Transverse colon (tissue), 4 donors: ENCODE measurements around the genes NBPF10 and NBPF12.

DNA sequence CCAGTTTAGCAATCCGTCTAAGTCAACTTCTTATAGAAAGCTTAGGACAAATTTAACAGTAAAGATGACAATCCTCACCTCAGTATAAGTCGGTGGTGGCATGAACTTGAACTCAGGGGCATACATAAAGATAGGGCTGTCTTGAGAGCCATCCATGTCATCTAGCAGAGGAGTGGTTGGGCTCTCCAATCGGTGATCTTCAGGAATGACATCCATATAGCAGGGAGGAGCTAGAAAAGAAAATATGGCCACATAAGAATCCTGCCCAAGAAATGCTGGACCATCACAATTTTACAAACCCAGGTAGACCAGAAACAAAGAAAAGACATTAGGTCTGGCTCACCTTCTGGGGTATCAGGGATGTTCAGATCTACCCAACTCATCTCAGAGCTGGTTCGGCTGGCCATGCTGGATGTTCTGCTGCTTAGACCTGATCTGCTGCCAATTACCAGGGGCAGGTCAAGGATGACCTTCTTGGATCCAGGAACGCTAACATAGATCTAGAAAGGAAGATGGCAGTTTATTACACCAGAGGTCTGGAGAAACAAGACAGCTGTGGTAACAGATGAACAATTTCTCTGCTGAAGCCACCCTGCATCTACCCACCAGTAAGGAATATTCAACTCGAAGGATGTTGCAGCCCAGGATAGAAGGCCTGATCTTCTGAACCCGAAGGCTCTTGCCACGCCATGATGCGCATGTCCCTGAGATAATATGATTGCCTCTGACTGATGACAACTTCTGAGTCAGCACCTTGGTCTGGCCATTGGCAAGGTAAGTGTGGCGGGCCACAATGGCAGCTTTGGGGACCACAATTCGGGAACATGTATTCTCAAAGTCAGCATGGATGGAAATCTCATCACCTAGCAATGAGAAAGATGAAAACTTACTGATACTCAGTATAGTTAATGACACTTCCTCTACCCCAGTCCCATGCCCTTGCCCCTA is 2.2 kb downstream of the TXNIP start:
- PRO-cap: unidirectional peak, minus-strand start at position 27 of the sequence; bidirectional peak, plus-strand start at position 387 of the sequence, minus-strand start at position 163 of the sequence
- RAMPAGE, long total RNA, 4 experiments: start-site peak on the minus strand in 1 of 4 experiments, centred at positions 473 to 670 of the sequence, 142 to 469 reads per replicate

GRCh38 chr1:146016295-146016687 is 5.2 kb downstream of the HJV start:
- PRO-cap: no peak
- RAMPAGE, long total RNA, 4 experiments: no peak in any of the 4 experiments

DNA sequence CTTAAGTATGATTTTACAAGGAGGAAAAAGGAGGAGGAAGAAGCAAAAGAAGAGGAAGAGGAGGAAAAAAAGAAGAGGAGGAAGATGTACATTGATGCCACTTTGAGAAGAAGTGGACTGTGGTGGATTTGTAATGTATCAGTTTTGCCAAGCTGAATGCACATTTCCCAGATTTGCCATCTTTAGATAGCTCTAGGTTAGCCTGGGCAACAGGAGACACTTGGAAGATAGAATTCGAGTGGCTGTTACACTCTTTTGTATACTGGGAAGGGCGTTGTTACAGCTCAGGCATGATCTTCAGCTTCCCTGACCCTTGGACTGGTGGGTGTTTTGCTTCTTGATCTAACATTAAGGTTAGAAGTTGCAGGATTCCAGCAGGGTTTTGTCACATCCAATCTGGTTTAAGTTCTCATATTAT is 28.9 kb upstream of the HJV start:
- PRO-cap: no peak
- RAMPAGE, long total RNA, 4 experiments: no peak in any of the 4 experiments

DNA sequence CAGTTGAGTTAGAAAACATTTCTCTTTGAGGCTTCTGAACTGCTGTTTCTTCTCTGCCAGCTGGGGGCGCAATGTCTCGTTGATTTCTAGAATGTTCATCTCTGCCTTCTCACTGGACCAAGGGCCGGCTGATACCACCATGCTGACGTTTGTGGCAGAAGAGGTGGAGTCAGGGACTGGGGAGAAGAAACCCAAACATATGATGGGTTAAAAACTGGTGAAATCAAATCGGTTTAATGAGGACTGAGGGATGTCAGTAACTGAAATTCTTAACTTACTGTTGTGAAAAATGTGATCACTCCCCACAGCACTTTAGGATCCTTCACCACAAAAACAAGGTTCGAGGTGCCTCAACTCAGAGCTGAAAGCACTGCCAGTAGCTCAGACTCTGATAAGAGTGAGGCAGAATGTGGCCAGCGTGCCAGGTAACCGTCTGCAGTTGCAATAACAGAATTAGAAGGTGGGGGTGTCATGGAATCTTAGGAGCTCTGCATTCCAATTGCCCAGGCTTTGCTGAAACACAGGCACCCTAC is at the start of gene NBPF10:
NBPF10 (minus strand) TSS at position 176 of the 533 bp plus-strand sequence.
- PRO-cap: no peak
- RAMPAGE, long total RNA, 4 experiments: no peak in any of the 4 experiments

DNA sequence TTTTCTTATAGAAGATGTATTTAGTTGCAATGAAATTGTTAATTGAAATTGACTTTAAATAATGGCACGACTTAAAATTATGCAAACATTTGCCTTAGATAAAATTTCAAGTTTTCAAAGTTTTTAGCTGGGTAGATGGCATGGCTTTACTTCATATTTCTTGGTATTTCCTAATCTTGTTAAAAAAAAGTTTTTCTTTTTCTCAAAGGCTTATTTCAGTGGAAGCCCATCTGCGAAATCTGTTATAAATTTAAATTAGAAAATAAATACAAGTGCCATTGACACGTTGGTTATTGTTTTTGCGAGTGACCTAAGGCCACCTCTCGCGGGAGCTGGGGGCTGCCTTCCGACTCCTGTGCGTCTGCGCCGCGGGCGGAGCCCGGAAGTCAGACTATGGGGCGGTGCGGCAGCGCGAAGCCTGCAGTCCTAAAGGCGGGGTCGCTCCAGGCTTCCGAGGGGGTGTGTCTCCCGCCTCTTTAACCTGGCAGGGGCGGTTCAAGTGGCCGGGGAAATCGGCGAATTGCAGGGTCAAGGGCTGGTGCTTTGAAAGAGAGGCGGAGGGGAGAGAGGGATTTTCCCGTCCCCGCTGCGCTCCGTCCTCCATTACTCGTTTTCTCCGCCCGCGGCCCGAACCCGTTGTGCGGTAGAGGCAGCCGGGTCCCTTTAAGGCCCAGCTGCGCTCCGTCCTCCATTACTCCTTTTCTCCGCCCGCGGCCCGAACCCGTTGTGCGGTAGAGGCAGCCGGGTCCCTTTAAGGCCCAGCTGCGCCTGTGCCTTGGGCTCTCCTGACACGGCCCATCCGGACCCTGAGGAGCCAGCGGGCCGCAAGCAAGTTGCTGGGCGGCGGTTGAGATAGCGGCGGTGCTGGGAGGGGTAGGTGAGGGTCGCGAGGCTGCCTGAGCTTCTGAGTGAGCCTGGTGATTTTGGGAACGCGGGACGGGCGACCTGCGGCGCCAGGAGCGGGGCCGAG is at the start of gene NBPF12:
NBPF12 (plus strand) TSS at position 382 of the 970 bp plus-strand sequence.
- PRO-cap: unidirectional peak, plus-strand start at position 371 of the sequence; unidirectional peak, plus-strand start at position 433 of the sequence; unidirectional peak, plus-strand start at position 506 of the sequence; bidirectional peak, plus-strand start at position 646 of the sequence, minus-strand start at position 638 of the sequence; bidirectional peak, plus-strand start at position 836 of the sequence, minus-strand start at position 726 of the sequence
- RAMPAGE, long total RNA, 4 experiments: start-site peak on the plus strand in 3 of 4 experiments, centred at positions 387 to 737 of the sequence, 16 to 63 reads per replicate

DNA sequence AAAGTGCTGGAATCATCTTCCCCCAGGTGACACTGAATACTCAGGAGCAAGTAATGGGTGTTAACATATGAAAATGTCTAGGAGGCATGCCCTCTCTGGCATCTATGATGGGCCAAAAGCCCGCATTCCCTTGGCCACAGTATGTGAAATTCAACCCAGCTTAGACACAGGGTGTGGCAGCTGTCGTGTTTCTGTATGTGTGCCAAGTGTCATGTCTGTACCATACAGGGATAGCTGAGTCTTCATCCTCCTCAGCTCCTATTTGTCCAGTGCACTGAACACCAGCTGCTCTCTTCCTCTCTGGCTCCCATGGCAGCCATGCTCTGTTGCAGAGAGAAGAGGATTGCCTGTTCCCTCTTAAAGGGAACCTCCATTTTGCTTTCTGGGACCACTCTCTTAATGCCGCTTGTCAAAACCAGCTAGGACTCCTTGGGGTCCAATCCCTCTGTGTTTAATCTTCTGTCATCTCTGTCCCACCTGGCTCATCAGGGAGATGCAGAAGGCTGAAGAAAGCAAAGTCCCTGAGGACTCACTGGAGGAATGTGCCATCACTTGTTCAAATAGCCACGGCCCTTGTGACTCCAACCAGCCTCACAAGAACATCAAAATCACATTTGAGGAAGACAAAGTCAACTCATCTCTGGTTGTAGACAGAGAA is 32.7 kb downstream of the NBPF12 start:
- PRO-cap: no peak
- RAMPAGE, long total RNA, 4 experiments: start-site peak on the plus strand in 2 of 4 experiments, centred at positions 478 to 569 of the sequence, 5 to 17 reads per replicate

GRCh38 chr1:147181393-147182065 is 9.3 kb upstream of the PRKAB2 start:
- PRO-cap: no peak
- RAMPAGE, long total RNA, 4 experiments: no peak in any of the 4 experiments

DNA sequence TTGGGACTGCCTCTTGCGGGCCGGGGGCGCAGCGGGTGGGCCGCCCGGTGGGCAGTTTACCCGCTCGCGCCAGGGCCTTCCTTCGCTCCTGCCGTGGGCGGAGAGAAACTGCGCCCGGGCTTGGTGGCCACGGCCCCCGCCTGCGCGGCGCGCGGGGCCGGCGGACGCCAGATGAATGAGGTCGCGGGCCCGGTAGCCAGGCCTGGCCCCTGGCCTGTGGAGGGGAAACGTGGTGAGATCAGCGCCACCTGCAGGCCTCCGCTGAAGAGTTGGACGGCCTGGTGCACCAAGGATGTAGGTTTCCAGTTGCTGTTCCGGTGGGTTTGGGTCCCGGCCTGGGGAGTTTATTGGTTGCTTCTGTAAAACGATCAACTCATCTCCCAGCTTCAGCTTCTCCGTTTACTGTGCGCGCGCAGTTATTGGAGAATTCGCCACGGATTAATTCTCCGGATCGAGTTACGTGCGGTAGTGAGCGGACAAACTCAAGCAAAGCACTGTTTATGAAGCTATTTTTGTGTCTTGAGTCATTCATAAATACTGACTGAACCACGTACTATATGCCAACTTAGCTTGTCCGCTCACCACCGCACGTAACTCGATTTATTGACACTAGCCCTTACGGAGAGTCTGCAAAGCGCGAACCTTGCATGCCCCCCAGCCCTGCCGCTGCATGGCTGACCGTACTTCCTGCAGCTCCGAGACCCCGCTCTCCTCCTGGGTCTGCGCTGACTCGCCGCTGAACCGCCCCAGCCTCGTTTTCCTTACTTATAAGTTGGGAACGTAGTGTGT is 584 bp downstream of the CHD1L start:
- PRO-cap: bidirectional peak, plus-strand start at position 264 of the sequence, minus-strand start at position 177 of the sequence
- RAMPAGE, long total RNA, 4 experiments: no peak in any of the 4 experiments

- PRO-cap: no peak
- RAMPAGE, long total RNA, 4 experiments: start-site peak on the plus strand in 1 of 4 experiments, at chr1:147280019-147280184 at its widest, 19 reads per replicate
Measured at GRCh38 chr1:147279918-147280400, 37.5 kb downstream of the CHD1L start.

DNA sequence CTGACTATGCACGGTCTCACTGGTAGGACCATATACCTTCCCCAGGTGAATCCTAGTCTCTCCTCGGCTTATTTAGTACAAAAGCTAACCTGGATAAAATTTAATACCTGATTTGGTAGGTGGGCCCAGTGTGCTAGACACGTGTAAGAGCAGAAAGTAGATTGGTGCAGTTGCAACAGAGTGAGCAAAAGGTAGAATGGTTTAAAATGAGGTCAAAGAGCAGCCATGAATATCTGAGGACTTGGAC is 61.5 kb upstream of the BCL9 start:
- PRO-cap: no peak
- RAMPAGE, long total RNA, 4 experiments: no peak in any of the 4 experiments

- PRO-cap: no peak
- RAMPAGE, long total RNA, 4 experiments: no peak in any of the 4 experiments
Measured at GRCh38 chr1:147517734-147518115, 23.6 kb upstream of the BCL9 start.

DNA sequence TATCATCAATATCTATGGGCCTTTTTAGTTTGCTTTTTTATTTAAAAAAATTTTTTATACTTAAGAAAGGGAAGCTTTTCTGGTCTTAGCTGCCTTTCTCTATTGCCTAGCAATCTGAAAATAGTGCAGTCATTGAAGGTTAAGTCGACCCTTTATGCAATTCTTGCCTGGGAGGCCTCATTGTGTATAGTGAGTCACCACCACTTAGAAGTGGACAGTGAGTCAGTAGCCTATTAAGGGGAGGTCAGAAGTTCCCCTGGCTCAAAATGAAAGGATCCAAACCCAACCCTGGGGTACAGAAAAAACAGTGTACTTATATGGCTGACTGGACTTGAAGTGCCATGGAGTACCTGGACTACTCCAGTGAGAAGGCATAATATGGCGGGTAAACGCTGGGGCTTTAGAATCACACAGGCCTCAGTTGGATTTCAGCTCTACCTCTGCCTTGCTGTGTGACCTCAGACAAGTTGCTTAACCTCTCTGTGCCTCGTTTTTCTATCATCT is 2.2 kb upstream of the BCL9 start:
- PRO-cap: no peak
- RAMPAGE, long total RNA, 4 experiments: no peak in any of the 4 experiments

GRCh38 chr1:147600511-147600669 is 59.1 kb downstream of the BCL9 start:
- PRO-cap: no peak
- RAMPAGE, long total RNA, 4 experiments: no peak in any of the 4 experiments

- PRO-cap: unidirectional peak, minus-strand start at chr1:147613150
- RAMPAGE, long total RNA, 4 experiments: no peak in any of the 4 experiments
Measured at GRCh38 chr1:147612376-147613395, 57.6 kb downstream of the ACP6 start.

- PRO-cap: no peak
- RAMPAGE, long total RNA, 4 experiments: no peak in any of the 4 experiments
Measured at GRCh38 chr1:147620100-147620594, 50.2 kb downstream of the ACP6 start.

GRCh38 chr1:147640764-147641224 is 29.5 kb downstream of the ACP6 start:
- PRO-cap: no peak
- RAMPAGE, long total RNA, 4 experiments: no peak in any of the 4 experiments

DNA sequence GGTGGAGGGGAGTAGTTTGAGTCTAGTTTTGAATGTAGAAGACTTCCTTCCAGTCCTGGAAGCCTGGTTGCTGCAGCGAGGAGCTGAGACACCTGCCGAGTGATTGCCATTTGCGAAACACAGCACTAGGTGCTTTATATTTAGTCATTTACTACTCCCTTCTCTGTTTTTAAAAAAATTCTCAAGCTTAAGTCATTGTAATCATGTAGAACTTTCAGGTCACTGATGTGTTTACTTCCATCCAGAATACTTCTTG is 418 bp upstream of the ACP6 start:
- PRO-cap: no peak
- RAMPAGE, long total RNA, 4 experiments: no peak in any of the 4 experiments

DNA sequence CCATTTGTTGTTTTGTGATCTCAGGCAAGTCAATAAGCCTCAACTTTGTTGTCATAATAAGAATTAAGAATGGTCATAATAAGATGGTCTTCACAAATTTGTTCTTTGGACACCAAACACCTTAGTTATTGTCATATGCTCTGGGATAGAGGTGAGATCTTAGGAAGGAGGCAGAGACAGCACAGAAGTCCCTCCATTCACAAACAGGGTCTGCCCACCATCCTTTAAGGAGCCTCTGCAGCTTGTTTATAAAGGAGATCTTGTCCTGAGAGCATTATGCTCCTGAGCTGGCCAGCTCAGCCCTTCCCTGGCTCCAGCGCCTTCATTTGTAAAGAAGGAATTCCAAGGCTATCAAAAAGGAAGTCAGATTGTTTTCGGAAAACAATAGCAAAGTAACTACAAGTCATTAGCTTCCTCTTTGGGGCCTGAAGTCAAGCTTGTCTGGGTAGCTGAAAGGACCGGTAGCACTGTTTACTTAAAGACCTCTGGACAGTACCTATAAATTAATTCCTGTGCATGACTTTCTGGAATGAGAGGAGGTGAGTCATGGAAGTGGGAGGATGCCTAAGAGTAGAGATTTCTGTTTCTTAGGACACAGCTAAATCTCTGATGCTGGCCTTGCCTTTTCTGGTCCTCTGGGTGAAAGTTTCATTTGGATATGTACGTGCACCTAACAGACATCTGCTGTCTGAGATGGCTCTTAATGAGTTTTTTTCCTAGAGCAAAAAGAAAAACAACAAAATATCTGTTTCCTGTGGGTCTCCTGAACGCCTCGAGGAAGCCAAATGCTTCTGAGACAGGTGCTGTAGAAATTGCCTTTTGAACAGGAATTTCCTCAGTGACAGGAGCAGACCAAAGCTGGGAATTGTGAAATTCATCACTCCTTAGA is 20.7 kb upstream of the GJA5 start:
- PRO-cap: no peak
- RAMPAGE, long total RNA, 4 experiments: no peak in any of the 4 experiments

DNA sequence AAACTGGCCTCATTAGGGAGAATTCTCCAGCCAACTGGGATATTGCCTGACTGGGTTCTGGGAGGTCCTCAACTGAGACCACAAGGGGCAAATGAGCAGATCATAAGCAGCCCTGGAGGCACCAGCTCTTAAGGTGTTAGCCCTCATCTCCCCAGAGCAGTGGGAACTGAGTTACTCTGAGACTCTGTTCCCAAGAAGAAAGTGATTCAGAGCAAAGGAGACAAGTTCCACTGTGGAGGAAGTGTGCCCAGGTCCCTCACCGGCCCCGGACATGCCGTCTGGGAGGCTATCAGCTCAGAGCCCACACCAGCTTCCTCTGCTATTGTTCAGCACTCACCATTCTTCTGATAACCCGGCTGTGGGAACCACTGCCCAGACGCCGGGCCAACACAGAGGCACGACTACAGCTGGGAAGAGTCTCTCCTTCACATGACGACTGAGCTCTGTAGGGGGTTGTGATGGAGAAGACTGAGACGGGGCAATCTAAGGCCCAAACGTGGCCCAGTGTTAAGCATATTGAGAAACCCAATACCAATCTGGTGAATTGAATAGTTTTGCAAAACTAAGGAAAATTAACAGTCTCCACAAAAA is 34.1 kb upstream of the GJA5 start:
- PRO-cap: no peak
- RAMPAGE, long total RNA, 4 experiments: no peak in any of the 4 experiments

DNA sequence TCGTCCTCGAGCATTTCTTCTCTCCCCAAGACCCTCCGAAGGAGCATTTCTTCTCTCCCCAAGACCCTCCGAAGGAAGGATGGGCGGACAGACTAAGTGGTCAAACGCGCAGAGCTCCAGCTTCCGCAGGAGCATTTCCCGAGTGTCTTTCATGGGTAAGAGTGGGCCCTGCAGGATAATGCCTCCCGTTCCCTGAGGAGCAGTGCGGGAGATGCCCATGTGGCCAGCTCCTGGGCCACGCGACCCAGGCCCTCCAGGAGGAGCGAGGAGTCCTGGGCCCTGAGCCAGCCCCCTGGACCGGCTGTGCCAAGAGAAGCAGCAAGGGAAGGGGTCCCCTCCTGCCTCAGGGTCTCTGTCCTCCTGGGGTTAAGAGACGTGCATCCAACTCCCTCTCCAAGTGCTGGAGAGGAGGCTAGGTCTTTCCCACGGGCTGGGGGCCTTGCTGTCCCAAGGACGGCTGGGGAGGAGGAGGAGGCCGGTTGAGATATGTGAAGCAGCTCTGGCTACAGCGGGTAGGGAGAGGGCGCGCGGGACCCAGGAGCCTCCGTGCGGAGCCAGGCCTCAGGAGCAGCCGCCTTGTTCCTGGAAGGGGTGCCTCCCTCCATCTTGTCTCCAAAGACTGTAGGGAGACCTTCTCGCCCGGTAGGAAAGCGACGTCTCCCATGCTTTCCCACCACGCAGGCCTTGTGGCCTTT is 85.3 kb downstream of the GPR89B start:
- PRO-cap: unidirectional peak, plus-strand start at position 454 of the sequence
- RAMPAGE, long total RNA, 4 experiments: no peak in any of the 4 experiments